ENCODE results near the genes TIMM8A, GPRASP3 and BEX4.

- PRO-cap: no peak
- RAMPAGE, long total RNA, 2 experiments: no peak in any of the 2 experiments
Measured at GRCh38 chrX:97265152-97265765, 381.6 kb downstream of the RPA4 start.

- PRO-cap: no peak
- RAMPAGE, long total RNA, 2 experiments: no peak in any of the 2 experiments
Measured at GRCh38 chrX:97310381-97310798, 426.7 kb downstream of the RPA4 start.

DNA sequence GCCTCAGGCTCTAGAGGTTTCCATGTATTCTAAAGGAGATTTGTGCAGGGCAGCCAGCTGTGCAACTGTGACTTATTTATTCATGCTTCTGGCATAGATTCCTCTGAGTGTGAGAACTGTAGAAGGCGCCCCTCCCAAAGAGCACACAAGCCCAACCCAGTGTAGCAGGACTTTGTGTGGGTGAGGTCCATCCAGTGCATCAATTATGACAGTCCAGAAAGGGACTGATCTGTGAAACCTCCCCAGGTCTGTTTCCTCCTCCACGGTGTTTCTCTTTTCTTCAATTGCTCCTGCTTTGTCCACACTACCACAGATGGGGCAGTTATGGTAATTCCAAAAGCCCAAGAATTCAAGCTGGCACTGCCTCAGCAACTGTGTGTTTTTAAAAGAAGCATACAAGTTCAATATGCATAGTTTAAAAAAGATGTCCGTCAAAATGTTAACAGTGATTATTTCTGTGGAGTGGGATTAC is 14.4 kb upstream of the SYTL4 start:
- PRO-cap: no peak
- RAMPAGE, long total RNA, 2 experiments: no peak in any of the 2 experiments

- PRO-cap: no peak
- RAMPAGE, long total RNA, 2 experiments: no peak in any of the 2 experiments
Measured at GRCh38 chrX:100924361-100924583, 4.4 kb downstream of the XKRX start.

DNA sequence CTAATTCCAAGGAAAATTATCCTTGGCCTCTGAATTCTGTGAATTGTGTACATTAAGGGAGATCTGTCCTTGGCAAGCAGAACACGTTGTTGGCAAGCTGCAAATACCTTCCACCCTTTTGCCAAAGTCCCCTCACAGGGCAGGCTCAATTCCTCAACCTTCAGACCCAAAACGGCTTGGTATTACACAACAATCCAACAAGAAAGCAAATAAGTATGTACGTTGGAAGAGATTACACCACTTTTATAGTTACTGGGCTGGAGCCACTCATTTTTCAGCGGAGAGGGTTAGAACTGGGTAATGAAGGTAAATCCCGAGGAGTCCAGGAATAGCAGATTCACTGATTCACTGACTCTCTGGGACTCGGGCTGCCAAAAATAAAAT is 730 bp downstream of the TIMM8A start:
- PRO-cap: no peak
- RAMPAGE, long total RNA, 2 experiments: no peak in any of the 2 experiments

GRCh38 chrX:101348279-101349297 is at the start of gene TIMM8A:
Gene TIMM8A (minus strand): TSS chrX:101348742.
- PRO-cap: bidirectional peak, plus-strand start at chrX:101348773, minus-strand start at chrX:101348718
- RAMPAGE, long total RNA, 2 experiments: start-site peak on the minus strand in 1 of 2 experiments, at chrX:101348697-101348713 at its widest, 38 reads per replicate

DNA sequence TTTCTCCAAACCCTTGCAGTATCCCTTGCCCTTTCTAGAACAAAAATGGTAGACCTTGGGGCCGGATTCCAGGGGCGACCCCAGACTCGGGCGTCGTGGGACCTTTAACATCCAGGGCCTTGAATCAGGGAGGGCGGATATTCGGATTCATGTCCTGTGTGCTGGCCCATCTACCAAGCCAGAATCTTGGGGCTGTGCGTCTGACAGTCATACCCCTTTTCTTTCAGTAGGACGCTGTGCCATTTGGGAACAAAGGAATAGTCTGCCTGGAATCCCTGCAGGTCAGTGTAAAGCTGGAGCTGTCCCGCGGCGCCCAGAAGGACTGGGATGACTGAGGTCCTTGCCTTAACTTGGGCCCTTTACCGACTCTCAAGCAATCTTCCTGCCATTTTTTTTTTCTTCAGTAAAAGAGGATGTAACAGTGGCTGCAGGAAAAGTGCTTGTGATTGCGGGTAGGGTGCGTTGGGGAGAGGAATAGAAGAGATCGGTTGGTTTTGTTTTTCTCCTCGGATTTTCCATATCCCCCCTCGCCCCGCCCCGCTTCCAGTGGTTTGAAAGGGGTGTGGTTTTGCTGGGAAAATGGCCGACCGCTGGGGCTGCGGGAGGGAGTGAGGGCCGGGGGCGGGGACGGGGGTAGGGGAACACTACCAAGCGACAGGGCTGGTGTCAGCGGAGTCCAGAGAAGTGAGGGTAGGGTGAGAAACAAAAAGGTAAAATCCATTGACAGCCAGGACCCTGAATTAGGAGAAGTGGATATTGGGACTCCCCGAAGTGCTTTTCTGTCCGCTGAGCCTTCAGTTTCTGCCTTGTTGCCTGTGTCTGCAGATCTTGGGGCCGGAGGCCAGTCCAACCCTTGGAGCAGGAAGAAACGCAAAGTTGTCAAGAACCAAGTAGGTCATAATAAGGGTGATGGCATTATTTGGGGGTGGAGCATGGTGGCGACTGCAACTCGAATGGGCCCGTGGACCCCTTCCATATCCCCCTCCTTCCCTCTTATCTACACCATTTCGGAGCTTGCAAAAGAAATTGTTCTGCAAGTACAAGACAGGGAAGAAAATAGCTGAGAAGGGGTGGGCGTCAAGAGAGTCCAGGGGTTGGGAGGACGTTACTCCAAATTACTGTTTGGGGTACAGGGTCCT is 766 bp downstream of the ARMCX1 start:
- PRO-cap: unidirectional peak, minus-strand start at position 517 of the sequence
- RAMPAGE, long total RNA, 2 experiments: no peak in any of the 2 experiments

DNA sequence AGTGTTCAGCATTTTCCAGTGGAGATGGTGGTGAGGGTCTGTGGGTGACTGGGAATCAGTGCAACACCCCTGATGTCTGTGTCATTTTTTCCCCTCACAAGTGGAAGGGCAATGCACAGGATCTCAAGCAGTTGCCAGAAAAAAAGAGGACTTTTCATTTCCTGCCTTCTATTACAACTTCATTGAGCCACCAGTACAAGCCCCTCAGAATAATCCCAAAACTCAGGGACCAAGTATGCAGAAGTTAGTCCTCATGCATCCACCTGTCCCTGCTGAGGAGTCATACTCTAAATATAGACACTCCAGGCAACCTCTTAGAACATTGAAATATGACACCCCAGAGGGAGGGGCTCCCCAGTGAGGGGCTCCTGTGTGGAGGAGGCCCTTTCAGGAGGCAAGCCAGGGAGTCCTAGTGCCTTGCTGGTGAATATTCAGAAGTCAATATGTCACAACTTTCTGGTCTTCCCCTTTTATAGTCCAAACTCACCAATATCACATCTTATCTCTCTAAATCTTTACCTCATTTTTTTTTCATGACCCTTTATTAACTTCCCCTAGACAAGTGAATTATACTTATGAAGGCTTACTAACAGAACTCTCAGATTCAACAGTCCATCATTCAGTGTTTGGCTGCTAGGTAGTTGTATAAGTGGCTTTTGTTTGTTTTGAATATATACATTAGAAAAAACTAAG is 1.5 kb upstream of the ARMCX6 start:
- PRO-cap: no peak
- RAMPAGE, long total RNA, 2 experiments: no peak in any of the 2 experiments

- PRO-cap: no peak
- RAMPAGE, long total RNA, 2 experiments: no peak in any of the 2 experiments
Measured at GRCh38 chrX:102155162-102155709, 541 bp downstream of the BEX5 start.

GRCh38 chrX:102713388-102714036 is 1.3 kb downstream of the GPRASP2 start:
- PRO-cap: unidirectional peak, minus-strand start at chrX:102713467
- RAMPAGE, long total RNA, 2 experiments: no peak in any of the 2 experiments

DNA sequence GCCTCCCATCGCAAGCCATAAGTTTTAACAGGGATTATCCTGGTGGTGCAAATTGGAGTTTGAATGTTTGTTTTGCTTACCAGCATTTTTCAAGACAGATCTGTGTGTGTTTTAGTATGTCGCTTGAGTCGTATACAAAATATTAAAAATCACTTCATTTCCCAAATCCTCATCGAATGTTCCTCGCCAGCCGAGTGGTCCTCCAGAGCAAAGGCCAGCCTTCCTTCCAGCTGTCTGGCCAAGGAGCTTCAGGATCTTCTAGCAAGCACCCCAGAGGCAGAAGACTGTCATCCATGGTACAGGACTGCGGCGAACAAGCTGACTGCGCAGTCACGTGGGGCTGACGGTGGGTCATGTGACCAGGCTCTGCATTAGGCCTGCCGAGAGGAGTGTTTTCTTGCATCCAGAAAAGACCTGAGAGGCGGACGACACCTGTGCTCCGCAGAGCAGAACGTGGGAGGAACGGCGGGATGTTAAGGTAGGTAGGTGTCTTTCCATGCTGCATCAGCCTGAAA is at the start of gene GPRASP3:
Gene GPRASP3, plus strand, starts transcription at position 400 of the 515 bp plus-strand sequence.
- PRO-cap: bidirectional peak, plus-strand start at position 406 of the sequence, minus-strand start at position 315 of the sequence
- RAMPAGE, long total RNA, 2 experiments: start-site peak on the plus strand in 2 of 2 experiments, centred at positions 372 to 397 of the sequence, 17 to 30 reads per replicate

GRCh38 chrX:103214707-103215405 is at the start of gene BEX4:
Gene BEX4 (plus strand): TSS chrX:103215108.
- PRO-cap: bidirectional peak, plus-strand start at chrX:103215140, minus-strand start at chrX:103214976
- RAMPAGE, long total RNA, 2 experiments: start-site peak on the plus strand in 2 of 2 experiments, at chrX:103215107-103215152 at its widest, 313 to 535 reads per replicate

DNA sequence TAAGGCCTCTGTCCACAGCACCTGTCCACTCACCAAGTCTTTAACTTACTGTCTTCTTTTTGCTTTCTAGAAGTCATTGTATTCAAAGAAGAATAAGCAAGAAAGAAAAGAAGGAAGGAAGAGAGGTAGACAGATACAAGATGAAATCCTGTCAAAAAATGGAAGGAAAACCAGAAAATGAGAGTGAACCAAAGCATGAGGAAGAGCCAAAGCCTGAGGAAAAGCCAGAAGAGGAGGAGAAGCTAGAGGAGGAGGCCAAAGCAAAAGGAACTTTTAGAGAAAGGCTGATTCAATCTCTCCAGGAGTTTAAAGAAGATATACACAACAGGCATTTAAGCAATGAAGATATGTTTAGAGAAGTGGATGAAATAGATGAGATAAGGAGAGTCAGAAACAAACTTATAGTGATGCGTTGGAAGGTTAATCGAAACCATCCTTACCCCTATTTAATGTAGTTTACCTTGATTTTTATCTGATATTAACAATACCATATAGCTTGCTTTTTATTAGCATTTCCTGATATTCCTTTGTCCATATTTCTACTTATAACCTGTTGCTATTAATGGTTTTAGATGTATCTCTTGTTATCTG is 1.3 kb downstream of the TCEAL9 start:
- PRO-cap: no peak
- RAMPAGE, long total RNA, 2 experiments: no peak in any of the 2 experiments

- PRO-cap: no peak
- RAMPAGE, long total RNA, 2 experiments: no peak in any of the 2 experiments
Measured at GRCh38 chrX:103377392-103378150, 1.2 kb downstream of the BEX3 start.

- PRO-cap: bidirectional peak, plus-strand start at chrX:103586115, minus-strand start at chrX:103585874
- RAMPAGE, long total RNA, 2 experiments: start-site peak on the minus strand in 1 of 2 experiments, at chrX:103585662-103586437 at its widest, 5 reads per replicate
Measured at GRCh38 chrX:103586013-103586286, 635 bp downstream of the TCEAL4 start.

GRCh38 chrX:103631062-103631482 is 2.3 kb downstream of the TCEAL1 start:
- PRO-cap: no peak
- RAMPAGE, long total RNA, 2 experiments: no peak in any of the 2 experiments

GRCh38 chrX:103676599-103677436 is 9.7 kb downstream of the MORF4L2 start:
- PRO-cap: no peak
- RAMPAGE, long total RNA, 2 experiments: no peak in any of the 2 experiments

DNA sequence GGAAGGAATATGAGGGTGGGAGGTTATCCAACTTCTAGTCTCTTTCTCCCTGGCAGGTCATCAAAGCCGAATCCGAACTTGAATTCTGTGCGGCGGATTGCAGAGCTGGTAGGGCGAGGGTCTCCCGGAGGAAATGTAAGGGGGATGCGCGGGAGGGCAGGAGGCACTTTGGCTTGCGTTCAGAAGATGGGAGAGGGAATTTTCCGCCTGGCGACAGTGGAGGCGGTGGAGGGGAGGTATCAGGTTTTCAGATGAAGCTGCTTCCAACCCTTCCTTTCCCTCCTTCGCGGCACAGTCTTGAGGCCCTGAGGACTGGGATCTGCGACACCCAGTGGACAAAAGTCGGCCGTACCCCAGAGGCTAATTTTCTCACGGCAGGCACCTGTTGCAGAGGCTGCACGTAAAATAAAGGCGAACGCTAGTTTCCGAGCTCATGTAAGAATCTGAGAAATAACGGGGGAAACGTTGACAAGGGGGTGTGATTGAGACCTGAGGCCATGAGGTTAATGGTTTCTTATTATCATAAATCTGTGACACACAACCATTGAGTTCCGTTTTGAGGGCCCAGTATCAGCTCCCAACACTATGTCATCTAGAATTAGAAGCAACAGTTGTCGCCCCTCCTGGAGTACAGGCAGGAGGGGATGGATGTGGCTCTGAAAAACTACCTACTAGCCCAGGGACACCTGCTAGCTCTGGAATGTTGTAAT is 971 bp downstream of the ZCCHC18 start:
- PRO-cap: no peak
- RAMPAGE, long total RNA, 2 experiments: no peak in any of the 2 experiments

- PRO-cap: no peak
- RAMPAGE, long total RNA, 2 experiments: no peak in any of the 2 experiments
Measured at GRCh38 chrX:104157240-104157573, 398 bp upstream of the SLC25A53 start.

DNA sequence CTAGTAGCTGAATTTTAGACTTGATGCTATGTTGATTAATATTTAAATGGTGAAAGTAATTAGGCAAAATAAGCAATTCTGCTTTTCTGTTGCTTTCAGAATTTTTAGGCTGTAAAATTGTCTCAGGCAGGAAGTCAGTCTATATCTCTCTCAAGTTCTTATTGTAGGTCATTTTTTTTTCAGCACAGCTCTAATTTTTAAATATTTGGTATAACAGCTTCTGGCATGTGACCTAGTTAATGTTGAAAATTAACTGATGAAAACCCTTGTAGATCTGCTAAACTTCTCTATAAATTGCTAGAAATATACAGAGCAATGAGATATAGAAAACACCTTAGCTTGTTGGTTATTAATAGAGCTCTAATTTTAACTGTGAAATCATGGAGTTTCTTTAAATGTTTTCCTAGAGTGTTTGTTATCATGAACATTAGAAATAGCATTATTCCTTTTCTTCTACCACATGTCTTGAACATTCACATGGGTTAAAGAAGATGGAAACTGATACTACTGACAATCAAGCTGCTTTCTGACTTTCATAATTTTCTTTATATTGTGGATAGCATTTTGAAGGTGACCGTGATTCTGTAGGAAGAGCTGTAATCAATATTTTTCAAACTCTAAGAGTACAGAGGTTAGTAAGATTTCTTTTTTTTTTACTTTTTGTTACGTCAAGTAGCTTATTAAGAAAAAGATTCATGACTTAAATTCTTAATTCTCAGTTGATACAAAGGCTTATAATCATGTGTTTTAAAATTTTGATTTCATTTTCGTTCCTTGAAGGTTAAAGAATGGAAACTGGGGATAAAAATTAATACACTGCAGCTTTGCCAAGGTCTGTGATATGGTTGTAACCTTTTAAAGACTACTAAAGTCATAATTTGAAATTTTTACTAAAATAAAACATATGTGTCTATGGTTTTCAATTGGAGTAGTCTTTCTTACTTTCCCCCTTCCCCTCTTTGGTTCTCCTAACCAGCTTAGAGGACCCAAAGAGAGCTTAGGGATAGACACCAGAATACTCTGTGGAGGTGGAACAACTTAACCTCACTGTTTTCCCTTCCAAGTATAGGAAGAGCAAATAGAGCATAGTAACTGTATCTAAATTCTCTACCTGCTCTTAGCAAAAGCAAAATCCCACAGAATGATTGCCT is 24.6 kb downstream of the FAM199X start:
- PRO-cap: no peak
- RAMPAGE, long total RNA, 2 experiments: no peak in any of the 2 experiments